Pericardium fibroblast (primary cell): ENCODE measurements around the gene TEX52.

DNA sequence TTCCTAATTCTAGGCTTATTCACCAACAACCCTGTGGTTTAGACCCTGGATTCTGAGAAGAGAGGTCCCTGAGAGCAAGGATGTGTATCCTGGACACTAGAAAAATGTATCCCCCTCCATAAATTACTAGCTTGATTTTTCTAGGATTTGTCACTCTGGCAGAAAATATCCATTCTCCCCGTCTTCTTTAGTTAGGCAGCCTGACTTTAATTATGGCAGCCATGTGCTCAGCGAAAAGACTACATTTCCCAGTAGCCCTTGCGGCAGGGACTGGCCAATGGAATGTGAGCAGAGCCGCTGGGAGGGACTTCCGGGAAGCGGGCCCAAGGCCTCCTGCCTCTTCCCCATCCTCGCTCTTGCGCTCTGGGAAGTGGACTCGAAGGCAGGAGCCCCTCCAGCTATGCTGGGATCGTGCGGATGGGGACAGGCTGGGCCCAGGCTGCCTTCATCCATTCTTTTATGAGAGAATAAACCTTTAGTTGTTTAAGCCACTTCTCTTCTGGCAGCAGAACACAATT lies 15.9 kb upstream of the LRTM2 start:
- RAMPAGE, long total RNA = no peak

DNA sequence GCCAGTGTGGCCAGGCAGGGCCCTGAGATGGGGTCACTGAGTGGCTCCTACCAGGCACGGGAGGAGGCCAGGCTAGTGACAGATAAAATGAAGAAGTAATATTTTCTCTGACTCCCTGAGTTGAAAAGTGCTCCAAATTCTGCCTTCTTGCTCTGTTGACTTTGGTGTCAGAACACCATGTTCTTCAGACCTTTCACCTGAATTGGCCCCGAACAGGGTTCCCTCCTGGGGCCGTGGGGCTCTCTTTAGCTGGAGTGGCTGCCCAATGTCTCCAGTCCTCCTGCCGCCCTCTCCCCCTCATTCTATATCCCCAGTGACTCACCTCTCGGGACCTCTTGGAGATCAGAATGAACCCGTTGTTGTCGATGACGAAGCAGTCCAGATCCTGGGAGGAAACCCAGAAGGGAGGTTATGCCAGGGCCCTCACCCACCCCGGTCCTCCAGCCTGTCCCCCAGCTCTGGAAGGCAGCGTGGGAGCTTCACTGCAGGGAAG lies 10.4 kb upstream of the LRTM2 start:
- RAMPAGE, long total RNA = no peak

DNA sequence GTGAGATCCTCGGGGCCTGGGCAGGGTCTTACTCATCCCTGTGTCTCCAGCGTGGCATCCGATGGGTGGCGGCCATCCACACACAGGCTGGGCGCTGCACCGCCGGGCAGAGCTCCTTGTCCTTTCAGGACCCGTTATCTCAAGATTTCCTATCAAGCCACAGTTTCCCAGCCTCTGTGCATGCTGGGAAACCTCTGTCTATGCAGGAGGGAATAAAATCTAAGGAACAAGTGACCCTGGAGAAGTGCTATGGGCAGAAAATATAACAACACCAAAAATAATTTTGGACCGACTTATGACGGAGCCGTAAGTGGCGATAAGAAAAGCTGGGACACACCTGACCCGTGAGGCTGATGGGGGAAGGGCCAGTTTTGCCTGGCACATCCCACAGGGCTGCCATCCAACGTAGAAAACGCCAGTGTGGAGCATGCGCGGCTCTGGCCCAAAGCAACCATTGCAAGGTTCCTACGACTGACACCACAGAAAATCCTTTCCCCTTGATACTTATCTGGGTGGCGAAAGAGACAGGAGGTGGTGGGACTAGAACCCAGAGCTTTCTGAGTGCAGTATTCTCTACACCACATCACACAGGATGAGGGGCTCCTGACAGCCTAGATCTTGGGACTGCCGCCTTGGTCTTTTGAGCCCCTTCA lies 17.1 kb upstream of the CACNA2D4 start:
- RAMPAGE, long total RNA = no peak

- RAMPAGE, long total RNA = no peak
These were observed 33.9 kb downstream of the DCP1B start for GRCh38 chr12:1970194-1970895.

GRCh38 chr12:2017739-2018106 lies 13.5 kb upstream of the DCP1B start:
- RAMPAGE, long total RNA = no peak

GRCh38 chr12:2063976-2064836 lies 11.4 kb downstream of the CACNA1C start:
- RAMPAGE, long total RNA = no peak

GRCh38 chr12:2075924-2076853 lies 23.4 kb downstream of the CACNA1C start:
- RAMPAGE, long total RNA = no peak

GRCh38 chr12:2084361-2085050 lies 31.7 kb downstream of the CACNA1C start:
- RAMPAGE, long total RNA = no peak

- RAMPAGE, long total RNA = no peak
These were observed 233.9 kb downstream of the CACNA1C start for GRCh38 chr12:2286563-2287200.

DNA sequence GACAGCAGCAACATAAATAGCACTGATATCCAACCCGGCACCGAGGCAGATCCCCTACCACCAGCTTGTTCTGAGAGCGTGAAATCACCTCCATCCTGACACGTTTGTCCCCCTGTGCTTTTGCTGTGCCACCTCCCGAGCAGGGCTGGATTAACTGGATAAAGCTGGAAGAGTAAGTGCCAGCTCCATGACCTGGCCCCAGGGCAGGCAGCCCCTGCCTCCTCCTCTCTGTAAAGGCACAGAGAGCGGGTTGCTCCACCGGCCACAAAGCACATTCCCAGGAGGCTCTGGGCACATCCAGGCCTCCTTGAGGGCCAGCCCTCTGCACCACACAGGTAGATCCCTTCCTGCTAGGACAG lies 251.6 kb downstream of the CACNA1C start:
- RAMPAGE, long total RNA = no peak

DNA sequence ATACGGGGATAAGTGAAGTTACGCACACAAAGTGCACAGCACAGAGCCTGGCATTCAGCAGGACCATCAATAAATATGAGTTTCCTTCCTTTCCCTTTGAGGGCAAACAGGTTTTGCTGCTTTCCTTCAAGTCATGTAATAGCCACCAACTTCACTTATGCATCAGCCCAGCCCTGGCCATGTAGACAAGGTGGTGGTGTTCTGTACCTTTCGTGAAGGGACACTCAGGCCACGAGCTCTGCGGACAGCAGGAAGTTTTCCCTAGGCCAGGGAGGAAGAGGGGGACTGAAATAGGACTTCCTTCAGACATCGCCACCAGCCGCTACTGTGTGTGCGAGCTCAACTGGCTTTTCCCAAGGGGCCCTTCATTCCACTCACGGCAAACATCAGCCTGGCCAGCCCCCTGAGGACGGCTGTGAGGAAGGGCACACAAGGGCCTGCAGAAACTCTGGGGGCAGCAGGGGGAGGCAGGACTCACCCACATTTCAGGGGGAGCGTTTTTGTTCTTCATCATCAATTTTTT lies 272.9 kb downstream of the CACNA1C start:
- RAMPAGE, long total RNA = no peak

GRCh38 chr12:2457293-2457773 lies 337.4 kb upstream of the FKBP4 start:
- RAMPAGE, long total RNA = no peak

- RAMPAGE, long total RNA = no peak
These were observed 298.1 kb upstream of the FKBP4 start for GRCh38 chr12:2496785-2497035.

DNA sequence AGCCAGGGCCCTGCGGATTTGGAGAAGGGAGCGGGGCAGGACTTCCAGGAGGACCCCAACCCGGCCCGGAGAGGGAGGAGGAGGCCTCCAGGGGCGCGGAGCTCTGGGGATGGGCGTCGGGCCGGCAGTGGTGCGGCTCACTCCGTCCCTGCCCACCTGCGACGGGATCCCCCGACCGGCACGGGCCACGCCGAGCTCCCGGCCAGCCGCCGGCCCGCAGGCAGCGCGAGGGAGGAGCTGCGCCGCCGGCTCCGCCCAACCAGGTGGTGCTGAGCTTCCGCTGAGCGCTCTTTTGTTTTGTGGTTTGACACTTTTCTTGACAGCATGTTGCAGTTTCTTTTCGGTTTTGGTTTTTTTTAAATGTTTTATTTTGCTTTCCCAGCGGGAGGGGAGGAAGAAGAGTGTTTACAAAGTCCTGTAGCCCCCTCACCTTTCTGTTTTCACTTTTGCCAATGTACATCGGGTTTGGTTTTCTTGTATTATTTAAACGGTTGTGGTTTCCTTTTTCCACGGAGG lies 103.1 kb upstream of the FKBP4 start:
- RAMPAGE, long total RNA = no peak

GRCh38 chr12:2799566-2800292 lies 5.0 kb downstream of the FKBP4 start:
- RAMPAGE, long total RNA = no peak

DNA sequence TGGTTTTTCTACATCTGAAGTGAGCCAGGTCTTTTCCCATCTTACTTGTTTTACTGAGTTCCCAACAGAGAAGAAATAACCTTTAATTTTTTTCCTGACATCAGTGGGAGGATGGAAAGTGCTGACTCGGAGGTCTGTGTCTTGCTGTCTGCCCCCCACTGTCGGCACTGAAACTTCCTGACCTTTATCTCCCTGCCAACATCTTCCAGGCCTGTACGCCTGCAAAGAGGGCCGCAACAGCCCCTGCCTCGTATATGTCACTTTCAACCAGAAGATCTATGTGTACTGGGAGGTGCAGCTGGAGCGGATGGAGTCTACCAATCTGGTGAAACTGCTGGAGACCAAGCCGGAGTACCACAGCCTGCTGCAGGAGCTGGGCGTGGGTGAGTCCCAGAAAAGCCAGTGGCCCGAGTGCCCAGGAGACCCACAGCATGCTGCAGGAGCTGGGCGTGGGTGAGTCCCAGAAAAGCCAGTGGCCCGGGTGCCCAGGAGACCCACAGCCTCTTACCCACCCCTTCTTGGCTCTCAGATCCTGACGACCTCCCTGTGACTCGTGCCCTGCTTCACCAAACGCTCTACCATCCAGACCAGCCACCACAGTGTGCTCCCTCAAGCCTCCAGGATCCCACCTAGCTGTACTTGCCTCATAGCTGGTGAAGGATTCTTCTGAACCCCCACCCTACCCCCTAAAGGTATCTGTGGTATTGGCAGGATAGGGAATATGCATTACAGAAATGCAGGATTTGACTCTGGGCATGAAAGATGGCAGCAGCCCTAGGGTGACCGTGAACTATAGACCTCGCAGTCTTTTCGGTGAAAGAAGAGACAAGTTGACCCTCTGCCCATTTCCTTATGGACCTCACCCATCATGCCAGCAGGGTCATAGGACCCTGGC lies 11.0 kb downstream of the NRIP2 start:
- RAMPAGE, long total RNA = no peak

DNA sequence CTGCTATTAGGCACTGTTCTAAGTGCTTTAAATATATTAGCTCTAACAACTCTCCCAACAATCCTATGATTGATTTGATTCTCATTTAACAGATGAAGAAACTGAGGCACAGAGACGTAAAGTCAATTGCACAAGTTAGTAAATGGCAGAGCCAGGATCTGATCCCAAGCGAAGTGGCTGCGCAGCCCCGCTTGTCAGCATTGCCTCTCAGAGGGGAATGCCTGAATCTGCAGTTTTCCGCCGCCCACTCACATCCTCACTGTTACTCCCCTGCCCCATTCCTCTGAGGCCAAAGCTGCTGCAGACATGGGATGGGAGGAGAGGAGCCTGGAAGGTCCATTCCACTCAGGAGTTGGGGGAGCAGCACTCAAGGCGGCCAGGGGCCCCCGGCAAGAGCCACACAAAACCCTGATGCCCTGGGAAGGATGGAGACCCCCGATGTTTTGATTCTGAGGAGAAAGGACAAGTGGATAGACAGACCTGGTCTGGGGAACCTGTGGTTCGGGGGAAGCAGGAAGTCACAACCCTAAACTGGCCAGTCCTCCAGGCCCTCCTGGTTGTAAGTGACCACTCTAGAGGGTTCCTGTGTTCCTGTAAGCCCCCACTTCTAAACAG lies 970 bp downstream of the NRIP2 start:
- RAMPAGE, long total RNA = no peak

DNA sequence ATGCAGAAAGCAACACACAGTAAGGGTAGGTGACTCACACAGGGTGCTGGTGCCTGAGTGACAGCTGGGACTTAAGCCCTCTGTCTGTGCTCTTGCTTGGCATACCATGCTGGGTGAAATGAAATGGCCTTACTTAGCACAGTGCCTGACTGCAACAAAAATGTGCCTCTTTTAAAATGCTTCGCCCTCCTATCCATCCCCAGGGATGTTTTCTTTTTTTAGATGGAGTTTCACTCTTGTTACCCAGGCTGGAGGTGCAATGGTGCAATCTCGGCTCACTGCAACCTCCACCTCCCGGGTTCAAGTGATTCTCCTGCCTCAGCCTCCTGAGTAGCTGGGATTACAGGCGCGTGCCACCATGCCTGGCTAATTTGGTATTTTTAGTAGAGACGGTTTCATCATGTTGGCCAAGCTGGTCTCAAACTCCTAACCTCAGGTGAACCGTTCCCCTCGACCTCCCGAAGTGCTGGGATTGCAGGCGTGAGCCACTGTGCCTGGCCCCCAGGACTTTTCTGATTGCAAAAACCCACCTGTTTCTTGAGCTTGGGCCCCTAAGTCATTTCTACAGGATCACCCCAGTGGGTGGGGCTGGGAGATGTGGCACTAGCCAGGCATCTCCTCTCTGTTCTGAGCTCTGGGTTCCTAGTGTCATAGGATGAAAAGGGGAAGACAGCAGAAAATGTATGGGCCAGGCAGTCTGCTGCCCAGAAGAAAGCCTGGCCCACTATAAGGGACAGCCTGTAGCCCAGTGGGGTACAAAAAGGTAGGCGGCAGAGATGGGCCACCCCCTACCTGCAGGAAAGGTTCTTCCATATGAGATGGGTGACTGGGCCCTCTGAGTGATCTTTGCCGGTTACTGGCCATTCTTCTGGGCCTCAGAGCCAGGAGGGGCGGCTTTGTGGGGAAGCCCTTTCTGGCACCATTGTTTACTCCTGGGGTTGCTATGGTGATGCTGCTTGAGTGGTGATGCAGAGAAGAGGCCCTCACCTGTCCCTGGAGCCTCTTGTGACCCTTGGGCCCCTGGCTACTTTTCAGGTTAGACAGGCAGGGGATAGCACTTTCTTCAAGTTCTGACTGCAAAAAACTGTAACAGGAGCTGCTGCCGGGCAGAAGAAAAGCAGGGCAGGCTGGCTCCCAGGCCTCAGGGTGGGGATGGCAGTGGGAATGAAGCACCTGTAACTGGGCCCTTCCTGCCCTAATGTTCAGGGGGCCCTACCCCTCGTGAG lies at the start of gene TEX52:
Gene TEX52 (minus strand): TSS at position 877 of the 1,226 bp plus-strand sequence.
- RAMPAGE, long total RNA = no peak

DNA sequence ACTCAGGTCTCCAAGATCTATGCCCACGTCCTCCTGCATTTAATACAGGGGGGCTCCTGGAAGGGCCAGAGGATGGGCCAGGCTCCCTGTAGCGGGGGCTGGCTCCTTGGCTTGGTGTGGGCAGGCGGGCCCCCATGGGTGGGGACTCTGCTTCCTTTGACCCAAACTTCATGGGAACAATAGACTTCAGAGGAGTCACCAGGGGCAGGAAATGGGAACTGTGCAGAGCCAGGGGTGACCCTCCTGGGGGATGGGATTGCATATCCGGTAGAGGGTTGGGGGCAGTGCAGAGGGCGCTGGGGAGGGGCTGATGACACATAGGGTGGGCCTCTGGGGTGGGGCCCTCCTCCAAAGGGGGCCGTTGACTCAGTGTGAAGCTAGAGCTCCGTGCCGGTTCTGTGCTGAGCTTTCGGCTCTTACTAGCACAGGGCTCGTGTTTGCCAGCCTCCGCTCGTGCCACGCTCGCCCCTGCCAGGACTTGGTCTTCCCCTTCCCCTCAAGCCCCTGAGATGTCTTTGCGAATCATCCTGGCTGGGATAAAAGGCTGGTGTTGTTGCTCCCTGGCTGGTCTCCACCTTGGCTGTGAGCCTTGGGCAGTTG lies 4.7 kb downstream of the TEAD4 start:
- RAMPAGE, long total RNA = no peak

DNA sequence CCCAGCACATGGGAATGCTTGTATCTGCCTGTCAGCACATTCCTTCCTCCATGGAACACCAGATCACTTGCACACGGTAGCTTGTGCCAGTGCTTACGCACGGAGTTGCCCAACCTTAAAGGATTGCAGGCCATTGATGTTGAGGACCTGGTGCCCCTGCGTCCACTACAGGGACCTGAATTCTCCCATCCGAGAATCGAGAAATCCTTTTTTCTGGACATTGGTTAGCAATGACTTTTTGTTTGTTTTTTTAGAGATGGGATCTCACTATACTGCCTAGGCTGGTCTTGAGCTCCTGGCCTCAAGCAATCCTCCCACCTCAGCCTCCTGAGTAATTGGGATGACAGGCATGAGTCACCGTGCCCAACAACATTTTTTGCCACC lies 30.6 kb upstream of the TSPAN9 start:
- RAMPAGE, long total RNA = no peak